Ascending aorta (tissue), 1 donor: ENCODE results near the gene LYZL2.

- PRO-cap = no peak
Measured at GRCh38 chr10:30444412-30444900, 10.5 kb downstream of the MAP3K8 start.

GRCh38 chr10:30445005-30445204 lies 10.9 kb downstream of the MAP3K8 start:
- PRO-cap = no peak

- PRO-cap = no peak
Measured at GRCh38 chr10:30458783-30459561, 25.0 kb downstream of the MAP3K8 start.

DNA sequence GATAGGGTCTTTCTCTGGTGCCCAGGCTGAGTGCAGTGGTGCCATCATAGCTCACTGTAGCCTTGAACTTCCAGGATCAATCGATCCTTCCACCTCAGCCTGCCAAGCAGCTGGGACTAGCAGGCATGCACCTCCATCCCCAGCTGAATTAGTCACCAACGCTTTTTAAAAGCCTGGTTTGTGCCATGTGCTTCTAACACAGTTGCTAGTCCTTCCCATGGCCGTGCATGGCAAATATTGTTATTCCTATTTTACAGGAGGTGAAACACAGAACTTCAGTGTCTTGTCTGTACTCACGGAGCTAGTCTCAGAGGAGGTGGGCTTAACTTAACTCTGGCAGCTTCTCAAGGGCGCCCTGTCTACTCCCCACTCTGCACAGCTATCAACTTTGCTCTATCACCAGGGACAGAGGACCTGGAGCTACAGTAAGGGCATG lies 23.2 kb downstream of the LYZL2 start:
- PRO-cap = no peak

DNA sequence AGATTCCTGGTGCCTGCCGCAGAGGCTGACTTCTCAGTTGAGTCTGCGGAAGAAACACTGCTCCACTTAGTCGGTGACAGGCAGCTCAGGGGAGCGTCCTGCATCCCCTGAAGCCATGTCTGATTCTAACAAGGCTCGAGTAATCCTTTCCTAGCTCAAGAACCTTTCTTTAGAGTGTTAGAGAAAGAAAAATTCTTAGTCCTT lies at the start of gene LYZL2:
Gene LYZL2 (minus strand): TSS at position 152 of the 204 bp plus-strand sequence.
- PRO-cap = no peak

- PRO-cap = no peak
Measured at GRCh38 chr10:30705664-30706372, 76.3 kb upstream of the LYZL2 start.

- PRO-cap = no peak
Measured at GRCh38 chr10:30783813-30784359, 154.3 kb upstream of the LYZL2 start.

GRCh38 chr10:30840798-30841149 lies 190.9 kb downstream of the ZNF438 start:
- PRO-cap = no peak

DNA sequence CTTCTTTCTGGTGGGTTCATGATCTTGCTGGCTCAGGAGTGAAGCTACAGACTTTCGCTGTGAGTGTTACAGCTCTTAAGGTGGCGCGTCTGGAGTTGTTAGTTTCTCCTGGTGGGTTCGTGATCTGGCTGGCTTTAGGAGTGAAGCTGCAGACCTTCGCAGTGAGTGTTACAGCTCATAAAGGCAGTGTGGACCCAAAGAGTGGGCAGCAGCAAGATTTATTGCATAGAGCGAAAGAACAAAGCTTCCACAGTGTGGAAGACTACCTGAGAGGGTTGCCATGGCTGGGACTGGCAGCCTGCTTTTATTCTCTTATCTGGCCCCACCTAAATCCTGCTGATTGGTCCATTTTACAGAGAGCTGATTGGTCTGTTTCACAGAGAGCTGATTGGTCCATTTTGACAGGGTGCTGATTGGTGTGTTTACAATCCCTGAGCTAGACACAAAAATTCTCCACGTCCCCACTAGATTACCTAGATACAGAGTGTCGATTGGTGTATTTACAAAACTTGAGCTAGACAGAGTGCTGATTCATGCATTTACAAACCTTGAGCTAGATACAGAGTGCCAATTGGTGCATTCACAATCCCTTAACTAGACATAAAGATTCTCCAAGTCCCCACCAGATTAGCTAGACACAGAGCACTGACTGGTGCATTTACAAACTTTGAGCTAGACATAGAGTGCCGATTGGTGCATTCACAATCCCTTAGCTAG lies 129.6 kb downstream of the ZNF438 start:
- PRO-cap = no peak

DNA sequence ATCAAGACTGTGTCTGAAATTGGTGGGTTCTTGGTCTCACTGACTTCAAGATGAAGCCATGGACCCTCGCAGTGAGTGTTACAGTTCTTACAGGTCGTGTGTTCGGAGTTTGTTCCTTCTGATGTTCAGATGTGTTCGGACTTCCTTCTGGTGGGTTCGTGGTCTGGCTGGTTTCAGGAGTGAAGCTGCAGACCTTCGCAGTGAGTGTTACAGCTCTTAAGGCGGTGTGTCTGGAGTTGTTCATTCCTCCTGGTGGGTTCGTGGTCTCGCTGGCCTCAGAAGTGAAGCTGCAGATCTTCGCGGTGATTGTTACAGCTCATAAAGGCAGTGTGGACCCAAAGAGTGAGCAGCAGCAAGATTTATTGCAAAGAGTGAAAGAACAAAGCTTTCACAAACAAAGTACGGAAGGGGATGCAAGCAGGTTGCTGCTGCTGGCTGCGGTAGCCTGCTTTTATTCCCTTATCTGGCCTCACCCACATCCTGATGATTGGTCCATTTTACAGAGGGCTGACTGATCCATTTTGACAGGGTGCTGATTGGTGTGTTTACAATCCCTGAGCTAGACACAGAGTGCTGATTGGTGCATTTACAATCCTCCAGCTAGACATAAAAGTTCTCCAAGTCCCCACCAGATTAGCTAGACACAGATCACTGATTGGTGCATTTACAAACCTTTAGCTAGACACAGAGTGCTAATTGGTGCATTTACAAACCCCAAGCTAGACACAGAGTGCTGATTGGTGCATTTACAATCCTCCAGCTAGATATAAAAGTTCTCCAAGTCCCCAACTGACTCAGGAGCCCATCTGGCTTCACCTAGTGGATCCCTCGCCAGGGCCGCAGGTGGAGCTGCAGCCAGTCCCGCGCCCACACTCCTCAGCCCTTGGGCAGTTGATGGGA lies 102.2 kb downstream of the ZNF438 start:
- PRO-cap = no peak

DNA sequence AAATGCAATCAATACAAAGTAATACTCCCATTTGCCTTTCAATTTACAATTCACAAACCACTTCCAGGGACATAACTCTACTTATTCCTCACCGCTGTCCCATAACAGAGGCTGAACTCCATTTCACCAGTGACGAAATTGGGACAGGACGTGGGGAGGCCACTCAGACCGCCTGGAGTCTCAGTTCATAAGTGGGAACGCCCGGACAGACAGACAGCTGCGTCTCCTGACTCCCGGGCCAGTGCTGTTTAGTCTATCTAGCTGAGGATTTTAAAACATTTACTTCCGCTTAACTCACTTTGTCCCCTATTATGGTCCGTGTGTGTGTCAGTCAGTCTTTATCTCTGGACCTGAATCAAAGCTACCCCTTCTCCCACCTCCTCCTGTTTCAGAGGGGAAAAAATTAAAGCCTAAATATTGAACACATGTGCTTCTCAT lies 67.4 kb upstream of the ZNF438 start:
- PRO-cap = no peak

- PRO-cap = unidirectional peak, plus-strand start at chr10:31318417; bidirectional peak, plus-strand start at chr10:31319262, minus-strand start at chr10:31319063
Measured at GRCh38 chr10:31317898-31319153, 690 bp upstream of the ZEB1 start.

DNA sequence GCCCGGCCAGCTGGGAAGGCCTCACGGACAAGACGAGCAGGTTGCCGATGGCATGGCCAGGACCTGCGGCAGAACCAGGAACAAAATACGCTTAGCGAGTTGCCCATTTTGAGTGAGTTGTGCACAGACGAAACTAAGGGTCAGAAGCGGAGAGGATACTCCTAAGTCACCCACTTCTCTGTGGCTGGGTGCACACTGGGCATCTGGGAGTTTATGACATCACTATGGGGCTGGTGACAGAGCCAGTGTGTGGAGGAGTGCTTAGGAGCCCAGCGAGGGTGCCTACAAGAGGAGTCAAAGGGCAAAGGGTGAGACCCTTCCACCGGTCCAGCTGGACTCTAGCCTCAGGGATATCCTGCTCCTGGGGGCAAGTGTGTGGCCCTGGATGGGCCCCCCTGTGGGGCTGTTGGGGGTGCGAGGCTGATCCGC lies 44.9 kb downstream of the ZEB1 start:
- PRO-cap = no peak

DNA sequence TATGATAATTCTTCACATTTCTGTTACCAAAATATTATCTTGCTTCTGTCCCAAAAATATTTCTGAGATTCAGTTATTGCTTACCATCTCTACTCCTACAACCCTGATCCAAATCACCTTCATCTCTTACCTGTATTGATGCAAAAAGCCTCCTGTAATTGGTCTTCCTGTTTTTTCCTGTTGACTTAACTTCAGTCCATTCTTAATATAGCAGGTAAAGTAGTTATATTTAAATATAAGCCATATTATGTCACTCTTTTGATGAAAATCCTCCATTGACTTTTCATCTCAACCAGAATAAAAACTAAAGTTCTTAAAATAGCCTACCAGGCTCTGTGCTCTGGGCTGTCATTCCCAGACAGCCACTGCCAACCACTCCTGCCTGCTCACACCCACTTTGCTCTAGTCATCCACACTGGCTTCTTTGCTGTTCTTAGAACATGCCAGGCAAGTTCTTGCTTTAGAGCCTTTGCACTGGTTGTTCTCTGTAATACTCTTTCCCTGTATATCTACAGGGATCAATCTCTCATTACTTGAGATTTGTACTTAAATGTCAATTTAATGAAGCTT lies 80.5 kb downstream of the ZEB1 start:
- PRO-cap = no peak

GRCh38 chr10:31442347-31443213 lies 123.6 kb downstream of the ZEB1 start:
- PRO-cap = no peak

- PRO-cap = unidirectional peak, minus-strand start at chr10:31603370; bidirectional peak, plus-strand start at chr10:31603780, minus-strand start at chr10:31603480
Measured at GRCh38 chr10:31602988-31604070, 284.3 kb downstream of the ZEB1 start.

- PRO-cap = no peak
Measured at GRCh38 chr10:31774902-31775557, 153.6 kb downstream of the ARHGAP12 start.

- PRO-cap = no peak
Measured at GRCh38 chr10:31886747-31887143, 41.9 kb downstream of the ARHGAP12 start.

DNA sequence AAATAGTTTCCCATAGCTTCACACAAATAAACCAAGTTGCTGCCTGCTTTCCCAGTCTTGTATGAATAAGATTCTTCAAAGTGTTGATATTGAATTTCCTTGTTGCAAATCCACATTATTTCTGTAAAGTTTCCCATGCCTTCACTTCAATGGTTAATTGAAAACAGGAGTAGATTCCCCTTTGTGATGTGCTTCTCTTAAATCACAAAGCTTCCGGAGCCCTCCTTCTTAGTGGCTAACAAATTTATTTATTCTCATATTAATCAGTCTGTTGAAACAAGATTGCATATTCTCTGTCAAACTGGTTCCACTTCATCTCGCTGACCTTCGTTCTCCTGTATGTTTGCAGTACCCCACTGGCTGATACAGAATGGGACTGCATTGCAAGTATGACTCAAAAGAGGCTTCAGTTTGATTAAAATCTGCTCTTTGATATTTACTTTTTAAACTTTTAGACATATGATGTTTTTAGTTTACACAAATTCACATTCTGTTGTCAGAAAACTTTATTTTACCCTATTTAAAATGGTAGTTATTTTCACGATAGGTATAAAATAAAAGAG lies 14.2 kb upstream of the ARHGAP12 start:
- PRO-cap = no peak

GRCh38 chr10:31947651-31948042 lies 19.0 kb upstream of the ARHGAP12 start:
- PRO-cap = no peak